Epidermal melanocyte (primary cell): ENCODE data around the genes ZCCHC7, FBXO10 and EXOSC3.

- RRBS: 3% methylated on average over 11 of the region's 37 CpGs
Observed at GRCh38 chr9:37025257-37026035, 8.6 kb downstream of the PAX5 start.

DNA sequence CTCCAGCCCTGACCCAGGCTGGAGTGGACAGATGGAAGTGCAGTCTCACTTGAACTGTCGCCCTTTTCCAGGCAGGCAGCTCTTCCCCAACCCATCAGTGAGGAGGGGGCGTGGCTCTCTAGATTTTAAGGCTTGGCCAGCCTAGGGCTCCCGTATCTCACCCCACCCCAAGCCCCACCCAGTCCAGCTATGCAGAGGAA is 2.2 kb downstream of the PAX5 start:
- RRBS: no CpG with 5 or more reads among the region's 3 CpGs

- RRBS: 3% methylated on average over 14 of the region's 83 CpGs
Observed at GRCh38 chr9:37120220-37121370, at the start of gene ZCCHC7. Gene ZCCHC7, plus strand, starts transcription at chr9:37120574.

GRCh38 chr9:37219362-37220107 is 99.2 kb downstream of the ZCCHC7 start:
- RRBS: no CpG with 5 or more reads among the region's 3 CpGs

GRCh38 chr9:37293611-37293999 is 128.9 kb upstream of the GRHPR start:
- RRBS: no CpG with 5 or more reads among the region's 2 CpGs

GRCh38 chr9:37408684-37409693 is 13.5 kb upstream of the GRHPR start:
- RRBS: no CpG with 5 or more reads among the region's 22 CpGs

- RRBS: no CpG with 5 or more reads among the region's 16 CpGs
Observed at GRCh38 chr9:37430444-37431253, 8.2 kb downstream of the GRHPR start.

- RRBS: no CpG with 5 or more reads among the region's 17 CpGs
Observed at GRCh38 chr9:37433410-37434725, 11.4 kb downstream of the GRHPR start.

DNA sequence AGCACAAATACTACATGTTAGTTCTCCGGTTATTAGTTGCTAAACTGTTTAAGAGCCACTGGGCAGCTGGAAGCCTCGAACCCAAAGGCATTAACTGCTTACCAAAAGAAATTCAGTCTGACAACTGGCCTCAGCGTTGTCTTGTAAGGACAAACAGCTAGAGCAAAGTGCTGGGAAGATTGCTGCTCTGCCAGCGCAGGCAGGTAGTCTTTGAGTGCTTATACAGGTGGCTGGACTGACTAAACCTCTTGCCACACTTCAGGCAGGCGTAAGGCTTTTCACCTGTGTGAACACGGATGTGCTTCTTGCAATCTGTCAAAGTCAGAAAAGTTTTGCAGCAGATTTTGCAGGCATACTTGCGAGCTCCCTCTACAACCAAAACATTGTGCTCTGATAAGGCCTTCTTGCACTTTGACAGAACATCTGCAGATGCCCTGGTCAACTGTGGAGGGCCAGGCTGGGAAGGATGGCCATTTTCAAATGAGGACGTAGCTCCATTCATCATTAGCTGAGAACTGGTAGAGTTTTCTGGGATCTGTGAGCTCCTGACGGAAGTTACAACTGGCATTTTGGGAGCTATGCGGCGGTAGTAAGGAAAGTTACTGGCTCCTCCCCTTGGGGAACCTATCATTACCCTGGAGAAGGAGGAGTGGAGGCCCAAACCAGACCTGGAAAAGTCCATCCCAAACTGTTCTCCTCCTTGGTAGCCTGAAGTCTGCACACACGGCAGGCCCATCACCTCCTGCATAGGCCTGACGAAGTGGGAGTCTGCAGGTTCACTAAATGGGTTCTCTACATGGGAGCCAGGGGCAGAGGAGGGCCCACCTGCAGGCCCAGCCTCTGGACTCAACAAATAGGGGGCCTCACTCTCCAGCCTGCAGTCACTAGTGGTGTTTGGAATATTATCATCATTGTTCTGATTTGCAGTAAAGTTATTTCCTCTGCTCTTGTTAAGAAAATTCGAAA is 18.1 kb downstream of the GRHPR start:
- RRBS: no CpG with 5 or more reads among the region's 14 CpGs

DNA sequence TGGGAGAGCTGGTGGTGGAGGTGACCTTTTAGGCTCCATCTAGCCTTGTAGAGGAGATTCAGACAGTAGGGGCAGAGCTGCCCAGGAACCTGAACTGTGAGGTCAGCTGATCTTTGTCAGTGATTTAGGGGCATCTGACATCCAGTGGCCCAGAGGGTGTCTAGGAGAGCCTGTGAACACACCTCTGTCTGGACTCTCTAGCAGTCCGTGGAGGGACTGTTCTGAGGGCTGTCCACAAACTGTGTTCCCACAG is 16.6 kb downstream of the POLR1E start:
- RRBS: no CpG with 5 or more reads among the region's 1 CpG

GRCh38 chr9:37511970-37513098 is 26.6 kb downstream of the POLR1E start:
- RRBS: no CpG with 5 or more reads among the region's 20 CpGs

GRCh38 chr9:37531500-37532346 is 44.5 kb downstream of the FBXO10 start:
- RRBS: no CpG with 5 or more reads among the region's 20 CpGs

DNA sequence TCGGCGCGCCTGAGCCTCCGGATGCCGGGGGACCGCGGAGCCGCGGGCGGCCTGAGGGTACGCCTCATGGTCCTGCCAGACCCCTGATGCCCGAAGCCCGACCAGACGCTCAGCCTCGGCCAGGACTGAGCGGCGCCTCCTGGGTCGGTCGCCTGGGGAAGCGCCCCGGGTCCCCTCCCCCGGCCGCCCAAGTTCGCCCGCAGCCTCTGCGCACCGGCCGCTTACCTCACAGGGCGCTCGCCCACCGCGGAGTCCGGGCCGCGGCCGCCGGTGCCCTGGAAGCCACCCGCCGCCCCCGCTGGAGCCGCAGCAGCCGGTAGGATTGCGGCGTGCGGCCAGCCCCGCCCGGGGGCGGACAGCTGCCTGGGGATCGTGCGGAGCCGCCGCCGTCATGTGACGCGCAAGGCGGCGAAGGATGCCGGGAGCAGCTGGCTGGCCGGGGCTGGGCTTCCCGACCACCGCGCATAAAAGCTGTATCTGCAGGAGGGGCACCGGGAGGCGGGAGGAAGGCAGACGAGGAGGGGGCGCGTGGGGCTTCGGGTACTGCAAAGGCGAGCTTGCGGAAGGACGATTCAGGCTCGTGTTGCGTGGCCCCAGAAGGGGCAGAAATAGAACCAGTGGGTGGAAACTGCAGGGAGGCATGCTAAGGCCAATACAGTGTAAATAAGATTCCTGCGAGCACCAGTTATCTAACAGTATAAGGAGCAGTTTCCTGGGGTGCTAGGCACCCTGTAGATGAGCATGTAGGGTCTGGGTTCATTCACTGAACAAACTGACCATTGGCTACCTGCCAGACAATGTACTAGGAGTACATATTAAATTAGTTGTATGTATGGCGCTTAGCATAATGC is at the start of gene FBXO10:
TSS of gene FBXO10 (minus strand) at position 395 of the 851 bp plus-strand sequence.
- RRBS: 4% methylated on average over 32 of the region's 75 CpGs

GRCh38 chr9:37784391-37785524 is at the start of gene EXOSC3:
Gene EXOSC3, minus strand, starts transcription at chr9:37785064.
- RRBS: 2% methylated on average over 47 of the region's 79 CpGs

- RRBS: no CpG with 5 or more reads among the region's 3 CpGs
Observed at GRCh38 chr9:37908601-37908808, 4.6 kb upstream of the SLC25A51 start.

- RRBS: no CpG with 5 or more reads among the region's 5 CpGs
Observed at GRCh38 chr9:37967230-37967646, 63.3 kb upstream of the SLC25A51 start.

DNA sequence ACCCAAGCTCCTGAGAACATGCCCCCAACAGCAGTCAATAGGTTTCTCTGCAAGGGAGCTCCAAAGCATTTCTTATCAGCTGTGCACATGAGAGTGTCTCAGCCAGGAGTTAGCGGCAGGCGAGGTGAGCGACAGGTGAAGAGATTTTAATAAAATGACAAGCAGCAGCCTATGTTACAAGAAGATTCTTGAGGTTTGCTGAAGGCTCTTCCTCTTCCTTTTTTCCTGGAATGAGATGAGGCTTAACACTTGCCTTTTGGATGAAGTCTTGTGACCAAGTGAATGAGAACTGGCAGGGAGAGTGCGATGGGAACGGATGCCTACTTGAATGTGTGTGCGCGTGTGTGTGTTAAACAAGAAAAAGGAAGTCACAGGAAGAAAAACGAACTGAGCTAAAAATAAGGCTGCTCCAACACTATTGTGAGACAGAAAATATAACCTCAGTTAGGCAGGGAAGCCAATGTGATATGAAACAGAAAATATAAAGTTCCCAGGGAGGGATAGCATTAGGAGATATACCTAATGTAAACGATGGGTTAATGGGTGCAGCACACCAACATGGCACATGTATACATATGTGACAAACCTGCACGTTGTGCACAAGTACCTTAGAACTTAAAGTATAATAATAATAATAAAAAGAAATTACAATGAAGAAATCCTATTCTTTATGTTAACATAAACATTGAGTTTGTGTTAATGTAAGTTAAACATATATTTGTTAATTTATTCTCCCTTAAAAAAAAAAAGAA is 75.9 kb downstream of the SHB start:
- RRBS: no CpG with 5 or more reads among the region's 10 CpGs

DNA sequence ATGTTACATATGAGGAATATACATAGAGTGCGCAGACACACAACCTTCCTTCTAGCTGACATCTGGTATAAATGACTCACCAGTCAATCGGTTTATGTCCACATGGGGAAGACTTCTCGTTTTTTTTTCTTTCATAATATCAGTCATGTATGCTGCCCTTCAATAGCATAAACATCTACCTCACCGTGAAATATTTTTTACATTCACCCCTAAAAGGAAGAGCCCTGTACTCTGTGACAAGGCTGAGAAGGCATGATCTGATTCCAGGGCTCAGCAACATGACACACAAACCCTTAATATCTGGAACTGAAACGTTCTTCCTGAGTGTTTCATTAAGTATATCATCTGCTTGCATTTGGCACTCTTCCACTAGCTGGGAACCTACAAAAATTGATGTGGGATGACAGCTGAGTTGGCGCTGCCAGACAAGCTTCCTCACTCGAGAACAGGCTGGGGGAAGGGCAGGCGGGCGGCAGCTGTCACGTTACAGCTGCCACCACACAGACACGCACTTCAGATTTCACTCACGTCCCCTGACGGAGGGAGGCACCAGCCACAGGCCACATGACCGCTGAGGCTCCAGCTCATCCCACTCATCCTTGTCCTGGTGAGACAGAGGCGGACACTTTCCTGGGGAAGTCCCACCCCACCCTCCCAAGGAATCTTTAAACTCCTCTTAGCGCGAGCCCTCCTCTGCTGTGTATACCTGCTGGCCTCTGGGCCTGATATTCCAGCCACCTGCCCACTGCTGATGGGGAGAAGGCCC is 74.2 kb downstream of the SHB start:
- RRBS: no CpG with 5 or more reads among the region's 17 CpGs

GRCh38 chr9:38004908-38005314 is 64.1 kb downstream of the SHB start:
- RRBS: no CpG with 5 or more reads among the region's 7 CpGs

DNA sequence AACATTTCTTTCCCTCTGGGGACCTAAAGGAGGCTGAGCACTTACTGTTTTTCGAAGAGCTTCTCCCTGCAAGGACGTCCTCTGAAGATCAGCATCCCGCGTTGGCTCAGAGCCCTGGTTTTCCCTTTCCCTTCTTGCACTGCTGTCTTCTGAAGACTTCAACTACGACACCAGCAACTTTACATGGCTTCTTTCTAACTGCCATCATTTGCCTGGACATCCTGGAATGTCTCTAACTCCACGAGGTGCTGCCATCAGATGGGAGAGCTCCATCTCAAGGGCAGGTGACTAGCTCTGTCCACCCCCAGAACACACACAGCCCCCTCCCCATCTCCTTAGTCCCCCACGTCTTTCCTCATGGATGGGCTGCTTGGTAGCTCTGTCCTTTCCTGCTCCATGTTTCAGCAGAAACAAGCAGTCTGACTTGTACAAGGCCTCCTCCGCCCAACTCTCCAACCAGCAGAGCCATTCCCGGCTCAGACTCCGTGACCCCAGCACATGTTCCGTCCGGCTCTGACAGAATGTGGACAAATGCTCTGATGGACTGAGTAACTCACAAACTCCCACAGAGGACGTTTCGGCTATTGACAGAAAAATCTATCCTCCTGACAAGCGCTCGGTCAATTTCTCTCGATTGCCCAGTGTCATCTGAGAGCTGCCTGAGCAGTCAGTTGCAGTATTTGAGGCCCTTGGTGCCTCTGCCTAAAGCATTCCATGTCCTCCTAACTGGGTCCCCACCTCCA is 17.0 kb downstream of the SHB start:
- RRBS: no CpG with 5 or more reads among the region's 17 CpGs